Neuron (in vitro differentiated cells): ENCODE results near the genes GALM and MAP4K3.

- PRO-cap = unidirectional peak, plus-strand start at chr2:38376302; unidirectional peak, plus-strand start at chr2:38376359
Measured at GRCh38 chr2:38376008-38376534, 1.0 kb downstream of the ATL2 start.

DNA sequence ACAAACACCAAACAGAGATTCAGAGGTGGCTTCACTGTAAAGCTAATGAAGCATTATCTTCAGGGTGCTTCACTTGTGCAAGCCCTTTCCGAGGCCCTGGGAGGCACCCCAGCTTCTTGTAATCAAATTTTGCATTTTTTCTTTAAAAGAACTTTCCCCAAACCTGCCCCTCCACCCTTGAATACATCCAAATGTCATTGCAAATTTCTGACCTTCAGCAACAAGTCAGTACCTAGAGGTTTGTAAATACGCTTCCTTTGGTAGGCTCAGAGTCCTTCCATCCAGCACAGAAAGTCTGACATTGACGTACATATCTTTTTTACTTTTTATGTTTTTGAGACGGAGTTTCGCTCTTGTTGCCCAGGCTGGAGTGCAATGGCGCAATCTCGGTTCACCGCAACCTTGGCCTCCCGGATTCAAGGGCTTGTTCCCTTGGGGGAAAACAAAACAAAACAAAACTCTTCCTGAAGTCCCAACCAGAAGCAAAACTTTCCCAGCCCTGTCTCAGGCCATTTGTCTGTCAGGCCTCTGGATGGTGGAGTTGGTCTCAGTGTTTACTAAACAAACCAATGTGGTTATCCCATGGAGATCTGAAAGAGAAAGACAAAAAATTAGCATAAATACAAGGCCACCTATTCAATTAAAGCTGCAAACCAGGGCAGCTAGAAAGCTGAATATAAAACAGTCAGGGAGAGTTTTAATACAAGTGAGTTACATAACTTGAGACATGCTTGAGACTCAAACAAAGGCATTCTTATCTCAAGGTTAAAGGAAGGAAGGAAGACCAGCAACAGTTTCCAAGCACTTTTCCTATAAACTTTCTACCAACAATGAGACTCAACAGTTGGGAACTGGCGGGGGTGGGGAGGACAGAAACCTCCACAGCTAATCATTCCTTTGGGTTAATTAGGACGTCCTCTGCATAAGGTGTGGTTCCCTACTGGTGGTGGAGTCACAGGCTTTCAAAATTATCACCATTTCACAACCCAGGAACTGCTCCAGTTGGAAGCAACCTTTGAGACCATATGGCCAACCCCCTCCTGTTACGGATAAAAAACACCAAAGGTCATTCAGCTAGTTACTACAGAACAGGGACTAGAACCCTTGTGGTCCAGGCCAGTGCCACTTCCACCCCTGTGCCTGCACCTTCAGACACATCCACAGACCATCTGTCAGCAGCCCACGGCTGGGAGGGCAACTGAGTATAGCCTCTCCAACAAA lies 29.7 kb upstream of the ATL2 start:
- PRO-cap = no peak

GRCh38 chr2:38443242-38443733 lies 66.2 kb upstream of the ATL2 start:
- PRO-cap = no peak

DNA sequence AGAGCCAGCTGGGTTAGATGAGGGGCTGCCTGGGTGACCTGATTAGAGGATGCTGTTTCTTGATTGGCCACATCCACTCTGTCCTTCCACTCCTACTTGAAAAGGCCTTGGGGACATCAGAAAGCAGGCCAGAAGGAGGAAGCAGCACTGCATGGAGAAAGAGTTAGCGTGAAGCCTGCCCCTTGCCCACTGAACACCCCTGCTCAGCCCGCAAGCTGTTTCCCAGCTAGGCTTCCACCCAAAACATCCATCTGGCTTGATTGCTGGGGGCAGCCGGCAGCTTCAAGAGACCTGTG lies 94.1 kb downstream of the HNRNPLL start:
- PRO-cap = no peak

DNA sequence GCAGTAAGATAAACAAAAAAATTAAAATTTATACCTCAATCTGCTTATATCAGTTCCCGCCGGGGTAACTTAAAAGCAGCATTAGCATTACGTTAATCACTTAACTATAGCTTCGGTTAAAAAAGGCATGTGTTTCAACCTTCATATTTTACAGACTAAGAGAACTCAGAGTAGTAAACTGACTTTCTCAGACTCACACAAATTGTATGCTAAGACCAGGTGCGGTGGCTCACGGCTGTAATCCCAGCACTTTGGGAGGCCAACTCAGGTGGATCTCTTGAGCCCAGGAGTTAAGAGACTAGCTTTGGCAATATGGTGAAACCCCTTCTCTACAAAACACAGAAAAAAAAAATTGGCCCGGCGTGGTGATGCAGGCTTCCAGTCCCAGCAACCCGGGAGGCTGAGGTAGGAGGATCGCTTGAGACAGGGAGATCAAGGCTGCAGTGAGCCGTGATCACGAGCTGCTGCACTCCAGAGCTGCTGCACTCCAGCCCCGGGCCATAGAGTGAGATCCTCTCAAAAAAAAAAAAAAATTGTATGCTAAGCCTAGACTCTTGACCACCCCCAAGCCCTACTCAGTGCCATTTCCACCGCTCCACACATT lies 2.4 kb downstream of the HNRNPLL start:
- PRO-cap = no peak

- PRO-cap = no peak
Measured at GRCh38 chr2:38601400-38601882, 1.3 kb downstream of the HNRNPLL start.

- PRO-cap = no peak
Measured at GRCh38 chr2:38666046-38666980, at the start of gene GALM. Gene GALM (plus strand): TSS chr2:38666114.

GRCh38 chr2:38723055-38723724 lies 28.0 kb downstream of the SRSF7 start:
- PRO-cap = no peak

GRCh38 chr2:38743016-38743545 lies 8.1 kb downstream of the SRSF7 start:
- PRO-cap = no peak

GRCh38 chr2:38827476-38828131 lies 48.1 kb downstream of the DHX57 start:
- PRO-cap = no peak

GRCh38 chr2:39022272-39023258 lies 98.3 kb downstream of the SOS1 start:
- PRO-cap = no peak

GRCh38 chr2:39216847-39217374 lies 96.1 kb upstream of the SOS1 start:
- PRO-cap = no peak

GRCh38 chr2:39436331-39437371 lies at the start of gene MAP4K3:
Gene MAP4K3 (minus strand): TSS chr2:39437285.
- PRO-cap = unidirectional peak, plus-strand start at chr2:39436524; bidirectional peak, plus-strand start at chr2:39436577, minus-strand start at chr2:39436639; bidirectional peak, plus-strand start at chr2:39436805, minus-strand start at chr2:39436781; bidirectional peak, plus-strand start at chr2:39437416, minus-strand start at chr2:39437278

GRCh38 chr2:39513414-39513960 lies 76.4 kb upstream of the MAP4K3 start:
- PRO-cap = no peak

DNA sequence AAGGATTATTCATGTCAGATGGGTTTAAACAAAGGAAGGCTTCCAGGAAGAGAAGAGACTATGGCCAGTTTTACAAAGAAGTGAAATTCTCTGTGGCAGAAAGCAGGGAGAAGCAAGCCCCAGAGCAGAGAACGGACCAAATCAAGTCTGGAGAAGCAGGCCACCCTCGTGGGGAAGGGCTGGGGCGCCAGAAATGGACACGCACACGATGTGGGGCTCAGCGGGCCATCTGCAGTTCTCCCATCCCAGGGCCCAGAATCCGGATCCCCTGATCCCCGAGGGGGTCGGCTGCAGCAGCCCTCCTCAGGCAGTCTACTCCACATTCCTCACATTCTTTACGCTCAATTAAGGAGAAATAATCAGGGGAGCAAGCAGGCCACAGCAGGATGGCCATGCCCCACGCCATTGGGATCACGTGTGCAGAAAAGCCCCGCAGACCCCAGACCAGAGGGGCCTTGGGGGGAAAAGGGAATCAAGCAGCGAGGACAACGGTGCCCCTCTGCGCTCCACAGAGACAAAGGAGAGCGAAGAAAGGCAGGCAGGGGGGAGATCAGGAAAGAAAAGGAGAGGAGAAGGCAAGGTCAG lies 17.7 kb upstream of the PKDCC start:
- PRO-cap = no peak

DNA sequence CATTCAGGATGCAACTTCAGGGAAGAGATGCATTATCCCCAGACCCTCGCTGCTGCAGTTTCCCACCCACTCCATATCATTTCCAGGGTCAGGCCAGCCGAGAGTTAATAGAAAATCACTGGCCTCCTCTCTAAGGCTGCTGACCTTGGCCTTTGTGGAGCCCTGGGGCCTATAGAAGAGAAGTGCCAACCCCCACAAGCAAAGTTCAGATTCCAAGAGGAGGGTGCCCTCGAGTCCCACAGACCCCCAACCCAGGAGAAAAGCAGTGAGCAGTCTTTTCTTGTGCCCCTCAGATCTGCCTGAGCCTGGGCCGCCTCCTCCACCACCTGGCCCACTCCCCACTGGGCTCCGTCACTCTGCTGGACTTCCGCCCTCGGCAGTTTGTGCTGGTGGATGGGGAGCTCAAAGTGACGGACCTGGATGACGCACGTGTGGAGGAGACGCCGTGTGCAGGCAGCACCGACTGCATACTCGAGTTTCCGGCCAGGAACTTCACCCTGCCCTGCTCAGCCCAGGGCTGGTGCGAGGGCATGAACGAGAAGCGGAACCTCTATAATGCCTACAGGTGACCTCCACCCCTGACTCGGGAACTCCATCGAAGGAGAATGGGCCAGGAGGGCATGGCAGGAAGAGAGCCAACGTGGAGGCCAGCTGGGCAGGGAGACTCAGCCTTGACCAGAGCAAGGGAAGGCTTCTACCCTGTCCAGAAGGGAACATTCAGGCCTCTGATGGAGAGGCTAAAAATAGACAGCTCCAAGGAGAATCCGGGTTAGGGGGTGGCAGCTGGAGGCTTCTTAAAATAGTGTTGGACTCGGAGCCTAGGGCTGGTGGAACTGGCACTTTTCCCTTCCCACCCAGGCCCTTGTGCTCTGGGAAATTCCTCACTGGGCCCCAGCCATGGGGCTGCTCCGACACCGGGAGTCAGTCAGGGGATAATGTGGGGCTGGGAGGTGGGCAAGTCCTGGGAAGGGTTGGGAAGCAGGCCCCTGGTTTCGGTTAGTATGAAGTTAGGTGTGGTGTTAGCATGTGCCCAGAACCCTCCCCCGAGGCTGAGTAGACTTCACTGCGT lies 6.3 kb downstream of the PKDCC start:
- PRO-cap = no peak

DNA sequence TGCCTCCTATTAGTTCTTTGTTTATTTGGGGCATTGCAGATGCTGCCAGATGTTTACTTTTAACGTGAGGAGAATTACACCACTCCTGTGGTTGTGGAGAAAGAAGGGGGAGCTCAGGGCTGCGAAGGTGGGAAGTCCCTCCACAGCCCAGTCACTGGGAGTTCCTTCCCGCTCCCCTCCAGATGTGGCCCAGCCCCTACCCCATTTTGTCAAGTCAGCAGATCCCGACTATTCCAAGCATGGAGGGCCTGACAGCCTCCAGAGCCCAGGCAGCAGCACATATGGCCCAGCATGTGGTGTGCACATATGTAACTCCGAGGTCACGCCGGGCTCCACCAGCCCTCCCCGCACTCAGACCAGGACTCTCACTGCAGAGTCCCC lies 20.9 kb downstream of the PKDCC start:
- PRO-cap = no peak

DNA sequence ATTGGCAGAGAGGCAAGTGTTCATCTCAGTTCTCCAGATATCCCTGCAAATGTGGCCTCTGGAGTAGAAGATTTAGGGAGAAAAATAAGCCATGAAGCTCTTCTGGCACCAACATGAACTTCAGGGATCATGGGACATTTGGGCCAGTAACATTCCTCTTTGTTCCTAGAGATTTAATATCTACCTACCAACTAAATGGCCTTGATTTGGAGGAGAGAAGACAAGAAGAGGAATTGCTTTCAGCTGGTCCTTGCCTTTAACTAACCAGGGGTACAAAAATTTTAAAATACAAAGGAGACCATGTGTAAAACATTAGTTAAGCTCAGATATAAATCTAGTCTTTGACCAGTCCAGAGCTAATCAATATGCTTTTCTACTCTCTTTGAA lies 52.6 kb upstream of the EML4 start:
- PRO-cap = no peak

DNA sequence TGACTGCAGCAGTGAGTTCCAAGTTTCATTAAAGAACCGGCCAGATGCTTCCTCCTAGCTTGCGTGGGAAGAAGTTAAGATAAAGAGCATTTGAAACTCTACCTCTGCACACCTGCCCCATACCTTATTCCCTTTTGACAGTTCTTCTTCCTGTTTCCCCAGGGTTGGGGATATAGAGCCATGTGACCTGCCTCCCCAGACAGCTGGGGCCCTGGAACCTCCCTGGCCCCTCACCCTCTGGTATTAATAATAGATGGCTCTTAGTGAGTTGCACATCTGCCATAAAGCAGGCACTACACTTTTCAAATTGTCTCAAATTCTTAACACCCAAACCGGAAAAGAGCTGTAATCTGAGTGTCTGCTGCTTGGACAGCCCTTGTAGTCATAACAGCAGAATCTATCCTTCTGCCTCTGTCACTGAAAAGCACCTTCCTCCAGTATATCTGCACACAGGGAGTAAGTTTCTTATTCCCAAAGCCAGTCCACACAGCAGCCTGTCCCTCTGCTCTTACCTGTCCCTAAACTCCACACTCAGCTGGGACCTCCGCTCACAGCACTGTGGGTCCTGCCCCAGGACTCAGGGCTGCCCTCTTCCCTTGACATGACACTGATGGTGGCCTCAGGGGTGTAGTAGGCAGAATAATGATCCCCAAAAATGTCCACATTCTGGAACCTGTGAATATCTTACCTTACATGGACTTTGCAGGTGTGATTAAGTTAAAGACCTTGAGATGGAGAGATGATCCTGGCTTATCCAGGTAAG lies 39.9 kb upstream of the EML4 start:
- PRO-cap = no peak

GRCh38 chr2:42163544-42163812 lies 5.7 kb upstream of the EML4 start:
- PRO-cap = no peak